Measurements from ENCODE around the genes CCIN and GNE.

DNA sequence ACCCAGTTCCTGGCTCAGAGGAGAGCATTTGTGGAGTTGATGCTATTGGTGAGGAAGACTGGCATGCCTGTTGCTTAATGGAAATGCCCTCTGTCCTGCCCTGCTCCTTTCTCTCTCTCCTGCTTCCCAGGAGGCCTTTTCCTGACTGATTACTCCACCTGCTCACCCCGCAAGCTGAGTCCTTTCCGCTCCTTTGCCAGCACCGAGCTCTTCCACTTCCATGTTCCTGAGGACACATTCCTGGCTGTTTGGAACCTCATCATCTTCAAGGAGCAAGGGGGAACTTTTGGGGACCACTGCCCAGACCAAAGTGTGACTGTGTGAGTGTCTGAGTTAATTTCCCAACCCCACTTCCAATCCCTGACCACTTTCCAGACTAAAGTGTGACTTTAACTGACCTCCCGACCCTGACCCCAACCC lies 5.3 kb downstream of the TMEM8B start:
- PRO-cap, result no peak

GRCh38 chr9:35845776-35846086 lies 16.7 kb downstream of the TMEM8B start:
- PRO-cap, result no peak

- PRO-cap, result no peak
Measured at GRCh38 chr9:35908463-35909066, 725 bp upstream of the SPAAR start.

DNA sequence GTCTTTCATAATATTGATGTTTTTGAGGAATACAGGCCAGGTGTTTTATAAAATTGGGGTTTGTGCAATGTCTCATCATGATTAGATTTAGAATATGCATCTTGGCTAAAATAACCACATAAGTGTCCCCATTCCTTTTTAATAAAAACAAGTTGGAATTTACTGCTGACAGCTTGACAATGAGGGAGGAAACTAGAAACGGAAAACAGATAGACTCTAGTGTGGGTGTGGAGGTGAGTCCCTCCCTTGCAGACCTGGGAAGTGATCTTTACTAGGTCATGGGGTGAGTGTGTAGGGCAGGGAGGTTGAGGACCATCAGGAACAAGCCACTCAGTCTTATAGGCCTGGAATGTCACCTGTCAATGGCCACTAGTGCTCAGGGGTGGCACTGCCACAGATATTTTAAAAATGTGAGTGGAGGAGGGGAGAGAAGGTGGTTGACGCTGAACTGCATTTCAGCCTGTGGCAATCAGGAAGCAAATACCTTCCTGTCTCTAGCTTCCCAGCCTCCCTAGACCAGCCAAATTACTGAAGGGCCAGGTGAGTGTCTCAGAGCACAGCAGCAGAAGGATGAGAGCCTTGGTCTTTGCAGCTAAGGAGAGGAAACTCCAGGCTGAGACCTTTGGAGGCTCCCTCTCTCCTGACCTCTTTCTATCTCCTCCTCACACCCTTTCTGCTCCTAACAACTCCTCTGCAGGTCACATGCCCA lies 9.0 kb downstream of the OR2S2 start:
- PRO-cap, result no peak

- PRO-cap, result no peak
Measured at GRCh38 chr9:36090918-36091449, 45.5 kb upstream of the GLIPR2 start.

GRCh38 chr9:36153149-36153502 lies 16.1 kb upstream of the CCIN start:
- PRO-cap, result no peak

- PRO-cap, result no peak
Measured at GRCh38 chr9:36164367-36164837, 4.8 kb upstream of the CCIN start.

- PRO-cap, result no peak
Measured at GRCh38 chr9:36165694-36166493, 3.3 kb upstream of the CCIN start.

DNA sequence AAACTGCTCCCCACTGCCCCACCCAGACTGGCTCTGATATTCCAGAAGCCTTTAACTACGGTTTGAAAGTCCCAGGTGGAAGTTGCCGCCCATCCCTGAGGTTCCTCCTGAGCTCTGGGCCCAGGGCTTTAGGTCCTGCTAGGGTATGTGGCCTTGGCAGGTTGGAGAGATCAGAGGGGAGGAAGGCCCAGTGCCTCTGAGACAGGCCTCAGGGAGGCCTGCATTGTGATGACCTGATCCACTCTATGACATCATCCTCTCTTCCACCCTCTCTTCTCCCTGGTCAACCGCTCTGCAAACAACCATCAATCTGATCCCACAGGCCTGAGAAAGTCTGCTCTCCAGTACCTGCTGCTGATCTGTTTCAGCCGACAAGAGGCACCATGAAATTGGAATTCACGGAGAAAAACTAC lies at the start of gene CCIN:
Gene CCIN (plus strand): TSS at position 269 of the 413 bp plus-strand sequence.
- PRO-cap, result no peak

GRCh38 chr9:36252254-36252518 lies 6.1 kb downstream of the GNE start:
- PRO-cap, result no peak

- PRO-cap, result bidirectional peak, plus-strand start at chr9:36258599, minus-strand start at chr9:36258444
Measured at GRCh38 chr9:36258273-36259315, at the start of gene GNE. TSS of gene GNE (minus strand) at chr9:36258448.

GRCh38 chr9:36308260-36308464 lies 49.9 kb upstream of the GNE start:
- PRO-cap, result unidirectional peak, minus-strand start at chr9:36308372

DNA sequence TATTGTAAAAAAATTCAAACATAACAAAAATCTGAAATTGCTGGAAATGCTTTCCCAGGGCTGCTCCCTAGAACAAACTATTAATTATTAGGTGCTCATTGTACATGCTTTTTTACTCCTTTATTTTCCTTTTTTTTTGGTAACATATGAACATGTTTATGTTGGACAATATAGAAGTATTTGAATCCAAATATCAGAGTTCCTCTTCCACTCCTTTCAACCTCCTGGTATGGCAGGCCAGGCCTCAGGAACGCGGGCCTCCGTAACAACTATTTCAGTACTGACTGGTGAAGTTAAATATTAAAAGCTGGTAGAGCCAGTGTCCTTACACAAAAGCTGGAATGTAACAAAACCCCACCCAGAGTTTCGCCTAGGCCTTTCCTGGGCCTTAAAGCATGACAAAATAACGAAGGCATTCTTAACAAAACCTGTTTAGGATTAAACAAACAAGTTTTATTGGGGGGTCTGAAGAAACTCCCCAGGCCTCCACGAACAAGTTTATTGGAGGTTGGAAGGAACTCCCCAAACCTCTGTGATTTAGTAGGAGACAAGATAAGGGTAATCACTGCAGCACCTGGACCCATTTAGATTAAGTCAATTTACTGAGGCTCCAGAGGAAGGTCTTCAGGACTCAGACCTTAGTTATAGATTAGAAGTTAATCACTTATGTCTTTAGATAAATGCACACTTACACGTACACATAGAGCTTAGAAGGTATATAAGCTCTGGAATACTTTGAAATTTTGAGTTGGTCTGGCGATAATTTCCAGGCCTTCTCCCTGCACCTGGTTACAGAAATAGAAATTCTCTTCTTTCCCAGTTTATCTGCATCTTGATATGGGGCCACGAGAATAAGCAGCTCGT lies 61.6 kb upstream of the GNE start:
- PRO-cap, result no peak

DNA sequence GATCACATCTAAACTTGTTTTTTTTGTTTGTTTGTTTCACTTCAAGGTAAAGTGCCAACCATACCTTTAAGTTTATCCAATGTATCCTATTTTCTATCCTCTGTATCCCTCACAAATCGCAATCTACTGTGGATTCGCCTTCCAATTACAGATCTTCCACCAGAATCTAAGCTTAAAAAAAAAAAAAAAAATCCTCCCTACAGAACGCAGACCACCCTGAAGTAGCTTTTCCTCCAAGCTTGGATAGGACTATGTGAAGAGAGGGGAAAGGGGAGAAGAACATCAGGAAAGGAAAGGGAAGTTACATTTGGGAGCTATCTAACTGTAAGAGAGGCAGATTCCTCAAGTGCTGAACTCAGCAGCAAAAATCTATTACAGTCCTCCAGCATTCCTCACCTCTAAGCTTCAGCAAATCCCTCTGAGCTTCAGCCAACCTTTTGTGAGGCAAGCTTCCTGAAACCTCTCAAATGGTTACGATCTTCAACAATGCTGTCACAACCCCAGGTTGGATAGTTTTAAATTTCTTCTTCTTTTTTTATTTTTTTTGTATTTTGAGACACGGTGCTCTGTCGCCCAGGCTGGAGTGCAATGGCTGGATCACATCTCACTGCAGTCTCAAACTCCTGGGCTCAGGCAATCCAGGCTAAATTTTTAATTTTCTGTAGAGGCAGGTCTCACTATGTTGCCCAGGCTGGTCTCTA lies 2.4 kb upstream of the RNF38 start:
- PRO-cap, result no peak

DNA sequence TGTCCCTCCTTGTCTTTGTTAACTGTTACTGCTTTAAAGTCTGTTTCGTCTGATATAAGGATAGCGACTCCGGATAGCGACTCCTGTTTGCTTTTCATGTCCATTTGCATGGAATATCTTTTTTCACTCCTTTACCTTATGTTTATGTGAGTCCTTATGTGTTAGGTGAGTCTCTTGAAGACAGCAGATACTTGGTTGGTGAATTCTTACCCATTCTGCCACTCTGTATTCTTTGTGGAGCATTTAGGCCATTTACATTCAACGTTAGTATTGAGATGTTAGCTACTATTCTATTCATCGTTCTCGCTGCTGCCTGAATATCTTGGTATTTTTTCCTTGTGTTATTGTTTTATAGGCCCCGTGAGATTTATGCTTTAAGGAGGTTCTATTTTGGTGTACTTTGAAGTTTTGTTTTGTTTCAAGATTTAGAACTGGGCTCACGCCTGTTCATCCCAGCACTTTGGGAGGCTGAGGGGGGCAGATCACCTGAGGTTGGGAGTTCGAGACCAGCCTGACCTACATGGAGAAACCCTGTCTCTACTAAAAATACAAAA lies 14.0 kb upstream of the RNF38 start:
- PRO-cap, result no peak

DNA sequence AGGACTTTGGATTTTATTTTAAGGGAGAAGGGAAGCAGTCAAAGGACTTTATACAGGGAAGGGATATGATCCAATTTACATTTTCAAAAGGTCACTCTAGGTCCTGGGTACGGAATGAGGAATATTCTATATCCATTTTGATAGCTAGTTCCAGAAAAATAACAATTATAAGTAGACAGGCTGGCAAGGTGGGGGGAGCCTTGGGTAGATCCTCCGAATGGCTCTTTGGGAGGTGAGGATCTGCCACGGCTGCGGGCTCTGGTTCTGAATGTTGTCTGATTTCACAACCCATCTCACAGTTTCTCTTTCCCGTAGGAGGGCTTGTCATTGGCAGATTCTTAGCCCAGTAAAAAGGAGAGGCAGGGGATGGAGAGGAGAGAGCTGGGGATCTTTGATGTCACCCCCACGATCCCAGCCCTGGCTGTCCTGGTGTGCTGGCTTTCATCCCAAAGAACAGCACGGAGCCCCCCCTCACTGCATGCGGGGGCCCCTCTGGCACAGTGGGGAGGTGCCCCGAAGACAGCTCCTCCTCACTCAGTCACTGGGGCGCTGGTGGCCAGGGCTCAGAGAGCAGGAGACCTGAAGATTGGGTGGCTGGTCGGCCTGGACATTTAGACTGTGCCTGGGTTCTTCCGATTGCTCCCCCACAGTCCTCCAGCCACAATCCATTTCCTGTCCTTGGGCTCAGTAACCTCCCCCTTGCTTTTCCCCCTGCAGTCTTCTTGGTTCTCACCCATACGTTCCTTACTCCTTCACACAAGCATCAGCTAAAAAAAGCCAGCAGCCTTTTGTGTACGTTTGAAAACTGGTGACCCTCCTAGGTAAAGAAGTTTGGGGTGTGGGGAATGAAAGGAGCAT lies 207.4 kb downstream of the MELK start:
- PRO-cap, result no peak

DNA sequence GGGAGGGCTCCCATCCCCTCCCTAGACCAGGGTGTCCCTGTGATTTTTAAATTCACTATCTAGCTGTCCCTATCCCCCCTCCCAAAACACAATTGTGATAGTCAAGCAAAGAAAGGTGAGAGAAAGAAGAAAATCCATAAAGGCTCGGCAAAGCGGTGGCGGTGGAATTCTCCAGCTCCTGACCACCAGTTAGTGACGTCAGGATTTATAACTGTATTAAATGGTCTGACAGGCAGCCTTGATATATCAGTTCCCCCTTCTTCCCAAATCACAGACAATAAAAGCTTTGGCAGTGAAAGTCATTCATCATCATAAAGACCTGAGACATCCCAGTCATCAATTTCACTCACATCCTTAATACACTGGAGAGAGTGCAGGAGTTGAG lies 132.1 kb downstream of the PAX5 start:
- PRO-cap, result no peak

- PRO-cap, result no peak
Measured at GRCh38 chr9:36949261-36949956, 84.7 kb downstream of the PAX5 start.

DNA sequence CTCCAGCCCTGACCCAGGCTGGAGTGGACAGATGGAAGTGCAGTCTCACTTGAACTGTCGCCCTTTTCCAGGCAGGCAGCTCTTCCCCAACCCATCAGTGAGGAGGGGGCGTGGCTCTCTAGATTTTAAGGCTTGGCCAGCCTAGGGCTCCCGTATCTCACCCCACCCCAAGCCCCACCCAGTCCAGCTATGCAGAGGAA lies 2.2 kb downstream of the PAX5 start:
- PRO-cap, result no peak

DNA sequence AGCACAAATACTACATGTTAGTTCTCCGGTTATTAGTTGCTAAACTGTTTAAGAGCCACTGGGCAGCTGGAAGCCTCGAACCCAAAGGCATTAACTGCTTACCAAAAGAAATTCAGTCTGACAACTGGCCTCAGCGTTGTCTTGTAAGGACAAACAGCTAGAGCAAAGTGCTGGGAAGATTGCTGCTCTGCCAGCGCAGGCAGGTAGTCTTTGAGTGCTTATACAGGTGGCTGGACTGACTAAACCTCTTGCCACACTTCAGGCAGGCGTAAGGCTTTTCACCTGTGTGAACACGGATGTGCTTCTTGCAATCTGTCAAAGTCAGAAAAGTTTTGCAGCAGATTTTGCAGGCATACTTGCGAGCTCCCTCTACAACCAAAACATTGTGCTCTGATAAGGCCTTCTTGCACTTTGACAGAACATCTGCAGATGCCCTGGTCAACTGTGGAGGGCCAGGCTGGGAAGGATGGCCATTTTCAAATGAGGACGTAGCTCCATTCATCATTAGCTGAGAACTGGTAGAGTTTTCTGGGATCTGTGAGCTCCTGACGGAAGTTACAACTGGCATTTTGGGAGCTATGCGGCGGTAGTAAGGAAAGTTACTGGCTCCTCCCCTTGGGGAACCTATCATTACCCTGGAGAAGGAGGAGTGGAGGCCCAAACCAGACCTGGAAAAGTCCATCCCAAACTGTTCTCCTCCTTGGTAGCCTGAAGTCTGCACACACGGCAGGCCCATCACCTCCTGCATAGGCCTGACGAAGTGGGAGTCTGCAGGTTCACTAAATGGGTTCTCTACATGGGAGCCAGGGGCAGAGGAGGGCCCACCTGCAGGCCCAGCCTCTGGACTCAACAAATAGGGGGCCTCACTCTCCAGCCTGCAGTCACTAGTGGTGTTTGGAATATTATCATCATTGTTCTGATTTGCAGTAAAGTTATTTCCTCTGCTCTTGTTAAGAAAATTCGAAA lies 18.1 kb downstream of the GRHPR start:
- PRO-cap, result no peak

All from bronchus (tissue), 1 donor.